Heart right ventricle (tissue), 2 donors: ENCODE measurements around the gene CNIH3.

DNA sequence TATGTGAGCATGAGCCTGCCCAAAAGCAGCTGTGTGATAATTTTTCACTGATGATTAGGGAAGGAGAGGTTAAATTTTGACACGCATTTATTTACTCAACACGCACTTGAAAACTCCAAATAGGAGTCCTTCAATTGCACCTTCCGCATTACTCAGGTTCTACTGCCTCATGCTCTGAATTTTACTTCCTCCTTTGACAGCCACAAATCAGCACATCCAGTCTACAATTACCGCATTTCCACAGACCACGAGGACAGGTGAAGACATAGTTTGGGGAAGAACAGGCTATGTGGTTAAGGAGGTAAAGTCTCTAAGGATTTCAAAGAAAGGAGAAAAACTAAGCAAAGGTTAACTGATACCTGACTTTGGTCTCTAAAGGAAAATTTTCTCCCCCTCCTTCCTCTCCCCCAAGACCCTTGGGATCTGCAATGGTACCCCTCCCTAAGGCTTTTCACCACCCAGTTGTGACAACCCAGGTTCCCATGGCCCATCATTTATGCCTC lies 2.5 kb downstream of the CAPN8 start:
- PRO-cap, 2 experiments, result no peak in any of the 2 experiments

GRCh38 chr1:223716032-223717160 lies 4.1 kb downstream of the CAPN2 start:
- PRO-cap, 2 experiments, result no peak in any of the 2 experiments

DNA sequence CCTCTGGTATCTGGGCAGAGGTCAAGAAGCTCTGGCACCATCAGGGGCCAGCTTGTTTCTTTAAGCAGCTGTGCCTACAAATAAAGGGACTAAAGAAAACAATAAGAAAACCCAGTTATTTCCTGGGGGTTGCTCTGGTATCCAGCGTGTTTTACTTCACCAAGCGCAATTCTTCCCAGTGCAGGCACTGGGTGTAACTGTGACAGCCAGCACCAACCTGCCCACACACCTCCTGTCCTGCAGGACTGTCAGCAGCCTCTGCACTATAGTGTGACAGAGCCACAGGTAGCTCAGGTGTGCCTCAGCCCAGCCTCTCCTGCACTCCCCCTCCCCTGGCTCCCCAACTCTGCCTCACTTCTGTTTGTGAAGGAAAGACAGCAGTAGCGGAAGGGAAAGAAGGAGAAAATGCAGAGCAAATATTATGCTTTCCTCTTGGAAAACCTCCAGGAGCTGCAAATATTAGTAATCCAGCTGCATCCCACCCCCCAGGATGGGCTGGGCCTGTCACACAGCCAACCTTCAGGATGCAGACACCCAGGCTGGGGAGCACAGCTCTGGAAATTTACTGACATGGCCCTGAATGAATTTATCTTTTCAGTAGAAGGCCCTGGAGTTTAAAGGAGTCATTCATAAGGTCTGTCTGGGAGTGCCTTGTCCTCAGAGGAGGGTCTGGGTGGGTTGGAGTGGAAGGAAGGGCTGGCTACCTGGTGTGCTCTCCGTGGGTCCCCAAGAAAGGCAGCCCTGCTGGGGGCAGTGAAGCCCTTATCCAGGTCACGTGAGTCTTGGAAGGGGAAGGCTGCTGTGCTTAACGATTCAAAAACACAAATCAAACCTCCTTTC lies 20.8 kb downstream of the CAPN2 start:
- PRO-cap, 2 experiments, result no peak in any of the 2 experiments

GRCh38 chr1:223752580-223753161 lies 40.3 kb downstream of the CAPN2 start:
- PRO-cap, 2 experiments, result no peak in any of the 2 experiments

GRCh38 chr1:223762035-223762439 lies 49.7 kb downstream of the CAPN2 start:
- PRO-cap, 2 experiments, result no peak in any of the 2 experiments

DNA sequence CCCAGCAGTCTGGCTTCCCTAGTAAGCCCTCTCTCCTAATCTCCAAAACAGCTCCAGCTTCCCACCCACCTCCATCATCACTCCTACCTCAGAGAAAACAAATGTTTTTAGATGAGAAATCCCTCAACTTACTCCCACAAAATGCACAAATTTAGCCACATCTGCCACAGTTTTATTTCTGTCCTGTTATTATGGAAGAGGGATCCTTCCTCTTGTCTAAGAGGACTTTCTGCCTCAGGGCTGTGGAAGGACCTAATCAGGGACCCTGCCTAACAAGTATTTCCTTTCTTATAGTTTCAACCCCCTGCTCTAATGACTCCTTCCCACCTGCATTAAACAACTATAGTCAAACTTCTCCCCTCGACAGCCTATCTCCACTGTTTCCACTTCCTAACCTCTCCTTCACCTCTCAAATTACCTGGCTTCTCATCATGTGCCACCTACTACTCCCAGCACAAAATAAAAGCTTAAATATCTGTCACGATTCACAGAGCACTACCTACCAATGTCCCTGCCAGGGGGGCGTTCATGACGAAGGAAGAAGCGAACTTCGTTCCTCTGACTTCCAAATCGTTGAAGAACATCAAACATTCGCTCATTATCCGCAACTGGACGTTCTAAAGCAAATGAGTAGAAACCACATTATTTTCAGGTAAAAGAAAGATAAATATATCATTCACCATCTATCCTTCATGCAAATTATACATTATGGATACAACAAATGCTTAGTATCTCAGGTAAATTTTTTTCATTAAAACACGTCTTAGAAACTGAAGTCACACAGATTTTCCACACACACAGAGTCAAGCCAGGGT lies 31.8 kb downstream of the TP53BP2 start:
- PRO-cap, 2 experiments, result no peak in any of the 2 experiments

GRCh38 chr1:223827072-223827768 lies 18.5 kb downstream of the TP53BP2 start:
- PRO-cap, 2 experiments, result no peak in any of the 2 experiments

DNA sequence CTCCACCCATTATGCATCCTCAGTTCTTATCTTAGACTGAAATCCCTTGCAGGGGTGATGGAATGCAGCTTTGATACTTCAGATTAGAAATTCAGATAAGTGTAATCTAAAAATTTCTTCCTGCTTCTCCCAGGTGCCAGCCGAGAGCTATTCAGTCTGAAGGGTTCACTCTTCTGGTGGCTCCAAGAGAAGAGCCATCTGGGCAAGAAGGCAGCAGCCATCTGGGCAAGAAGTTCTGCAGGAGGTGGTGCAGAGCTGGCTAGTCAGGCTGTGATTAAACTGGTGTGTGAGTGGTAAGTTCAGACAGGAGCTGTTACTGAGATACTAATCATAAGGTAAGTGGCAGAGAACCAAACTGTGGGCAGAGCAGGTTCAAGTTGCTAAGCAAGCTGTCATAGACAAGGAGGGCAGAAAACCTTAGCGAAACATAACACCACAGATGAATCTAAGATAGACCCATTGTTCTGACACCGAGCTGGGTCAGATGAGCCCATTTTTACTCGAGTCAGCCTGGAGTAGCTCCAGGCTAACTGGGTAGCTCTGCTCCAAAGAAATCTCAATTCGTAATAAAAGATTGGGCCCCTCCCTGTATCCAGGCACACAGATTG lies 14.4 kb upstream of the TP53BP2 start:
- PRO-cap, 2 experiments, result no peak in any of the 2 experiments

DNA sequence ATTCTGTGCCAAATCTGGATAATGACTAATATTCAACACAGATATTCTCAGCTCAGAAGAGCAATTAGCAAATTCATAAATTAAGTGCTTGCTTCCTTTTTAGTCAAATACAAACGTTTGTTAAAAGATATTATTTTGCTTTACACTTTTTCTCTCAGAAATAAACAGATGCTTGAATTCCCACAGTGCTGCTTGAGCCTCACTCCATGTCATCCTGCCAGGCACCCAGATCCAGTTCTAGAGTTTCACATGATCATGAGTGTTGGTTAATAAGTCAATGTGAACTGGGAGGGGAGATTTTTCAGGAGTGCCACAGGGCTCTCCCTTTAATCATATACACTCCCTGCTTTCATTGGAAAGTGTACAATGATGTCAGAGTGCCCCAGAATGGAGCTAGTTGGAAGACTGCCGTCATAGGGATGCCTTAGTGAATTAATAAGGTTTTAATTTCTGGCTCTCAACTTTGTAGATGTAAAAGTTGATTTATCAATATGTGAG lies 69.8 kb upstream of the TP53BP2 start:
- PRO-cap, 2 experiments, result no peak in any of the 2 experiments

DNA sequence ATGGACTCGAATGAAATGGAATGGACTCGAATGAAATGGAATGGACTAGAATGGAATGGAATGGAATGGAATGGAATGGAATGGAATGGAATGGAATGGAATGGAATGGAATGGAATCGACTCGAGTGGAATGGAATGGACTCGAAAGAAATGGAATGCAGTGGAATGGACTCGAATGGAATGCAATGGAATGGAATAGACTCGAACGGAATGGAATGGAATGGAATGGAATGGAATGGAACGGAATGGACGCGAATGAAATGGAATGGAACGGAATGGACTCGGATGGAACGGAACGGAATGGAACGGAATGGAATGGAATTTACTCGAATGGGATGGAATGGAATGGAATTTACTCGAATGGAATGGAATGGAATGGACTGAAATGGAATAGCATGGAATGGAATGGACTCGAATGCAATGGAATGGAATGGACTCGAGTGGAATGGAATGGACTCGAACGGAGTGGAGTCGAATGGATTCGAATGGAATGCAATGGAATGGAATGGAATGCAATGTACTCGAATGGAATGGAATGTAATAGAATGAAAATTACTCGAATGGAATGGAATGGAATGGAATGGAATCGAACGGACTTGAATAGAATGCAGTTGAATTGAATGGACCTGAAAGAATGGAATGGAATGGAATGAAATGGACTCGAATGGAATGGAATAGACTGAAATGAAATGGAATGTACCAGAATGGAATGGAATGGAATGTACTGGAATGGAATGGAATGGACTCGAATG lies 100.1 kb upstream of the FBXO28 start:
- PRO-cap, 2 experiments, result no peak in any of the 2 experiments

- PRO-cap, 2 experiments, result no peak in any of the 2 experiments
These were observed 33.5 kb upstream of the FBXO28 start for GRCh38 chr1:224080122-224081081.

- PRO-cap, 2 experiments, result no peak in any of the 2 experiments
These were observed 18.0 kb downstream of the FBXO28 start for GRCh38 chr1:224131801-224132414.

GRCh38 chr1:224186807-224187052 lies 3.7 kb downstream of the DEGS1 start:
- PRO-cap, 2 experiments, result no peak in any of the 2 experiments

DNA sequence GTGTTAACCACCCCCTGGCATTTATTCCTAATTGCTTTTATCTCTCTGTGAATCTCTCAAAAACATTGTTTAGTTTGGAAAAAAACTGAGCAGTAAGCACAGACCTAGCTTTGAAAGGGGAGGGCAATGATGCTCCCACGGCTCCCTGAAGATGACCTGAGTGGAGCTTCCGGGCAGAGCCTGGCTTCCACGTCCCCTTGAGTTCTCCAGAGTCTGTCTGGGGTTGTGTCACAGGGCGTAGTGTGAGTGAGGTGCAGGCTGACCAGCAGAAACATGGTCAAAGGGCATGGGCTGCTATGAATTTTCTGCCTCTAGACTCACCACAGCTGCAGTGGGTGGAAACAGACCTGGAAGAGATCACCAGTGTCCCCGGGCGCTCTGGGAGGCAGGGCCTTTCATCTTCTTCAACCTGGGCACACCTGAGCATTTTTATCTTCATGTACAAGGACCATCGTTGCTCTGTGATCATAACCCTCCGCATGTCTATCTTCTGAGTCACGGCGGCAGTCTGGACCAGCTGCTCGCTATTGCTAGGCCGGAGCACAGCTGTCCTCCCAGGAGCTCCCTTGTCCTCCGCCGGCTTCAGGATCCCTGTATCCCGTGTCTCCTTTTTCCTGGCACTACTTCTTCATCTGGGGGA lies 29.5 kb downstream of the DEGS1 start:
- PRO-cap, 2 experiments, result no peak in any of the 2 experiments

GRCh38 chr1:224394642-224394998 lies 37.9 kb downstream of the CNIH4 start:
- PRO-cap, 2 experiments, result no peak in any of the 2 experiments

GRCh38 chr1:224438891-224439628 lies 4.5 kb upstream of the WDR26 start:
- PRO-cap, 2 experiments, result no peak in any of the 2 experiments

DNA sequence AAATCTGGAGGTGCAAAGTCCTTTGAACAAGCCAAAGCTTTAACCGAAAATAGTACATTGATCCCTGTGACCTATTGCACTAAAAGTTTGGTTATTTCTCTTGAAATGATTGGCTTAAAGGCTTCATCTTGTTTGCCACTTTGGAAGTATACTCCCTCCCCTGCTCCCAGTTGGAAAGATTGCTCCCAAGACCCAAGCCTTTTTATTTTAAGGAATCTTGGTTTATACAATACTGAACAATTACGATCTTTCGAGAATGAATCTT lies 71.2 kb upstream of the WDR26 start:
- PRO-cap, 2 experiments, result no peak in any of the 2 experiments

GRCh38 chr1:224512592-224513180 lies 78.1 kb upstream of the WDR26 start:
- PRO-cap, 2 experiments, result no peak in any of the 2 experiments

DNA sequence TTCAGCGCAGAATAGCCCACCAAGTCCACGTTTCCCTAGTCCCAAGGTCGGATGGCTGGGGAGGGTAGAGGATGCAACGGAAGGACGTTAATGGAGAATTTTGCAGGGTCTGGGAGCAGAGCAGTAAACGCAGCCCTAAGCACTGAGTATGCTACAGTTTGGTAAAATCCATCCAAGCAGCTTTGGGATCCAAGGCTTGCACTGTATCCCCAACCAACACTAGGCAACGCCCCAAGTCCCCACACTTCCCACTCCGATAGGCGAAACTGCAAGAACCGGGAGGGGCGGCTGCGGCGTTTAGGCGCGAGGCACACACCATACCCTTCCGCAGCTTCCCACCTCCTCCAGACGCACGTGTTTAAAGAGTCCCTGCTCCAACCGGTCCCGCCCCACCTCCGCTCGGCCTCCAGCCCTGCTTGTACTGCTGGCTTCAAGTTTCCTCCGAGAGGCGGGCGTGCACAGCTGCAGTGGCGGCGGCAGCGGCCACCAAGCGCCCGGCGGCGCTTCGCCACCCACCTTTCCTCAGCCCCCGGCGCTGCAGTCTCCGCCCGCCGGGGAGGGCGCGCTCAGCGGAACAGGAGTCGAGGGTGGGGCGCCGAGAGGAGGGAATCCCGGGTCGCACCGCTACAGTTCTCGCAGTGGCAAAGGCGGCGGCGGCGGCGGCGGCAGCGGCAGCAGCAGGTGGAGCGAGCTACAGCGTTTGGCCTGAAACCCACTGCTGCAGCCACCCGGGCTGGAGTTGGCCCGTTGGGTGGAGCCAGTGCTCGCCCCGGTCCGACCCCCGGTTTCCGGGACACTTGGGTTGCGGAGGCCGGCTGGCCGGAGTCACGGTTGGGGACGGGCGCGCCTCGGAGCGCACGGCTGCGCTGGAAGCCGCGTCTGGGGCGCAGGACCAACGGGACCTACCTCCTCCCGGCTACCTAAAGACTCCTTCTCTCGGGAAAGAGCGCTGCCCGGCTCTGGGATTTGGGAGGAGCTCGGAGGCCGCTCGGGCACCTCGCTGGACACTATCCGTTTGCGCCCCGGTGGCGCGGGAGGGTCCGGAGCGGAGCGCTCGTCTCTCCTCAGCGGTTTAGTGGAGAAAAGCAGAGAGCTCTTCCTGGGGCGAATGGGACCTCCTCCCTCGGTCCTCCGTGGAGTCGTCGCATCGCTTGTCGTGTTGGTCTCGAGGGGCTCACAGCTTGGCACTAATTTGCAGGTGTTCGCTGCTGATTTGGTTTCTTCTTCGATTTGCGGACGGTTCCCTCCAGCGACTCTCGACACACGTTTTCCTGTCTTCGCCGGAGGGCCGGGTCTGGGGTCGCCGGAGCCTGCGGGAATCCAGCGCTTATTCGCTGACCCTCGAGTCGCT lies at the start of gene CNIH3:
CNIH3 (plus strand) TSS at position 636 of the 1,351 bp plus-strand sequence.
- PRO-cap, 2 experiments, result no peak in any of the 2 experiments

- PRO-cap, 2 experiments, result no peak in any of the 2 experiments
These were observed 55.5 kb upstream of the DNAH14 start for GRCh38 chr1:224873885-224874404.